Gallbladder (tissue), 1 donor: ENCODE results near the genes LVRN, FAM170A and SRFBP1.

DNA sequence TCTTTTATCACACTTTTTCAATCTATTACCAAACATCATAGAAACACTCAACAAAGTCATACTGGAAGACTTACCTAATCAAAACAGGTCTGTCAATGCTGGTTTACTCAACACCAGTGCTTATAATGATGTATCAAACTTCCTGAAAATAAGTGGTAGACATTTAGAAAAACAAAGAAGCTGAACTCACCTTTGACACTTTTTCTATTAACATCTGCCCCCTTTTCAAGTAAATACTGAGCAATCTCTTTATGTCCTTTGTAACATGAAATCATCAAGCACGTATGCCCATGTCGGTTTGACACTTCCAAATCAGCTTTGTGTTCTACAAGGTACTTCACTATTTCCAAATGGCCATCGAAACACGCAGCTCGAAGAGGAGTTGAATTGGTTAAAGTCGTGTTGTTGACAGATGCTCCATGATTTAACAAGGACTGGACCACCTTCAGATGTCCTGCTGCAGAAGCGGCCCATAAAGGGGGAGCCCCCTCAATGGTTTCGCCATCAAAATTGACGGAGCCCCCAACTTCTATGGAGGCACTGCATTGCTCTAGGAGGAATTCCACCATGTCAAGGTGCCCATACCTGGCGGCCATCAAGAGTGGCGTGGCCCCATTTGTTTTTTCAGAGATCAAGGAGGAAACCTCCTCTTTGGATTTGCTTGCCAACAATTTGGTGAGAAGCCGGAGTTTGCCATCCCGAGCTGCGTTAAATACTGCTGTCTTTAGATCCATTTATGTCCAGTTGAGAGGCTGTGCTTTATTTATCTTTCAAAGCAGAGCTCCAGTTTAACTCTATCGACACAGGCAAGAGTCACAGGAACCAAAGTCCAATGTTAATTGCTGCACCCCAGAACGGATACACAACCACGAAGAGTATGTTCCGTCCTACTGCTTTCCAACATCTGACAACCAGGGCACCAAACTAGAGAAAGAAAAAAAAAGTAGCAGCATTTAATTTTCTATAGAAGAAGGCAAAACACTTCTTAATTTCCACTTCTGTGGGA, 1.5 kb downstream of the FEM1C start:
- PRO-cap: no peak

DNA sequence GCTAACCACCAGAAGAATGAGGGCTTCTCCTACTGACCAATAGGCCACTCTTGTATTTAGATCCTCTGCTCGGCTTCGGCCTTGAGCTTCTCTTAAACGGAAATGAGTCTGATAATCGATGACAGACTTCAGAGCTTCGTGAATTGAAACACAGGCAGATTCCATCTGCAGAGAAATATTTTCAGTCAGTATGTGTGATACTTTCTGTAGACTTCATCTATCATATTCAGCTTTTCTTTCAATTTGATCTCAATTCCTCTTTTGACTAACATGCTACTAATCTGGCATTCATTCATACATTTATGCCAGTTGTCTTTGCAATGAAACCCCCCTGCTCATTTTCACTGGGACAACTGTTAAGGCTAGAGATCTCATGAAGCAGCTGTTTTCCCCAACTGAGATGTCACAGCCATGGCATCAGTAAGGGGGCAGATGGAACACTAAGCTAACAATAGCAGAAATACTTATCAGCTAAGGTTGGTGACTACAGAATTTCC, 9.5 kb downstream of the TMED7 start:
- PRO-cap: no peak

DNA sequence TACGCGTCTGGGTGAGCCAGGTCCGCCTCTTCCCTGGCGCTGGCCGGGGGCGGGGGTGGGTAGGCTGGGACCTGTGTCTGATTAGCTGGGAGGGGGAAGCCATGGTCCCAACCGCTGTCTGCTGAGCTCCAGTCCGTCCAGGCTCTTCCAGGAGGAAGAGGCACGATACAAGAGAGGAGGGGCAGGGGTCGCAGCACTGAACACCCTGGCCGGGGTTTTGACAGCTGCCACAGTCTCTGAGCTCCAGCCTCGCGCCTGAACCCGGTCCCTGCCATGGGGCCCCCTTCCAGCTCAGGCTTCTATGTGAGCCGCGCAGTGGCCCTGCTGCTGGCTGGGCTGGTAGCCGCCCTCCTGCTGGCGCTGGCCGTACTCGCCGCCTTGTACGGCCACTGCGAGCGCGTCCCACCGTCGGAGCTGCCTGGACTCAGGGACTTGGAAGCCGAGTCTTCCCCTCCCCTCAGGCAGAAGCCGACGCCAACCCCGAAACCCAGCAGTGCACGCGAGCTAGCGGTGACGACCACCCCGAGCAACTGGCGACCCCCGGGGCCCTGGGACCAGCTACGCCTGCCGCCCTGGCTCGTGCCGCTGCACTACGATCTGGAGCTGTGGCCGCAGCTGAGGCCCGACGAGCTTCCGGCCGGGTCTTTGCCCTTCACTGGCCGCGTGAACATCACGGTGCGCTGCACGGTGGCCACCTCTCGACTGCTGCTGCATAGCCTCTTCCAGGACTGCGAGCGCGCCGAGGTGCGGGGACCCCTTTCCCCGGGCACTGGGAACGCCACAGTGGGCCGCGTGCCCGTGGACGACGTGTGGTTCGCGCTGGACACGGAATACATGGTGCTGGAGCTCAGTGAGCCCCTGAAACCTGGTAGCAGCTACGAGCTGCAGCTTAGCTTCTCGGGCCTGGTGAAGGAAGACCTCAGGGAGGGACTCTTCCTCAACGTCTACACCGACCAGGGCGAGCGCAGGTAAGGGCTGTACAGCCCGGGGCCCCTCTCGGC, at the start of gene LVRN:
Gene LVRN, plus strand, starts transcription at position 131 of the 1,001 bp plus-strand sequence.
- PRO-cap: no peak

DNA sequence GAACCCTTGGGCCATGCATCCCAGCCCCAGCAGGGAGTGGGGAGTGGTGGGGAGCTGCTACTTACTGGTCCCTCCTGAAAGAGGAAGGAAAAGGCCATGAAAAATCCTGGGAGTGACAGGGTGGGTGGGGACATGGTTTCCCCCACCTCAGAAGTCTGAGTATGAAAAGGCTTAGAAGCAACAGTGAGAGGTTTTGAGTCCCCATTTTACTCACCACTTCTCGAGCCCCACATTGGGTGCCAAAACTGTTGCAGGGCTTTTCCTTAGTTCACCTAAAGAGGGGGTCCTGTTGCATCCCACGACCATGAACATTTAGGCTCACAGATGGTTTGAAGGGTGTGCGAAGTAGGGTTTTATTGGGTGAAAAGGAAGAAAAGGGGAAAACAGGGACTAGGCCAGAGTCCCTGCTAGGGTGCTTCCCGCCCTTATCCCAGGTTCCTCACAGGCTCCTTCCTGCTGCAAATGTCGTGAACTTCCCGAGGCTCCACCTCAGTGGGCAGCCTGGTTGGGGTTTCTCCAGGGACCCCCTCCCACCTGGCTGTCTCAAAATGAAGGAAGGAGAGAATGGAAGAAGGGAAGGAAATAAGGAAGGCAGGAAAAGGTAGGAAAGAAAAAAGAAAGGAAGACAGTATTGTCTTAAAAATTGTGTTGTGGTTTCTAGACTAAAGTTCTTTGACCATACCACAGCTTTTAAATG, 226.1 kb downstream of the SEMA6A start:
- PRO-cap: no peak

- PRO-cap: no peak
Observed at GRCh38 chr5:116388717-116389241, 185.8 kb downstream of the SEMA6A start.

- PRO-cap: no peak
Observed at GRCh38 chr5:116438088-116438713, 136.4 kb downstream of the SEMA6A start.

GRCh38 chr5:116447296-116447761, 127.3 kb downstream of the SEMA6A start:
- PRO-cap: no peak

DNA sequence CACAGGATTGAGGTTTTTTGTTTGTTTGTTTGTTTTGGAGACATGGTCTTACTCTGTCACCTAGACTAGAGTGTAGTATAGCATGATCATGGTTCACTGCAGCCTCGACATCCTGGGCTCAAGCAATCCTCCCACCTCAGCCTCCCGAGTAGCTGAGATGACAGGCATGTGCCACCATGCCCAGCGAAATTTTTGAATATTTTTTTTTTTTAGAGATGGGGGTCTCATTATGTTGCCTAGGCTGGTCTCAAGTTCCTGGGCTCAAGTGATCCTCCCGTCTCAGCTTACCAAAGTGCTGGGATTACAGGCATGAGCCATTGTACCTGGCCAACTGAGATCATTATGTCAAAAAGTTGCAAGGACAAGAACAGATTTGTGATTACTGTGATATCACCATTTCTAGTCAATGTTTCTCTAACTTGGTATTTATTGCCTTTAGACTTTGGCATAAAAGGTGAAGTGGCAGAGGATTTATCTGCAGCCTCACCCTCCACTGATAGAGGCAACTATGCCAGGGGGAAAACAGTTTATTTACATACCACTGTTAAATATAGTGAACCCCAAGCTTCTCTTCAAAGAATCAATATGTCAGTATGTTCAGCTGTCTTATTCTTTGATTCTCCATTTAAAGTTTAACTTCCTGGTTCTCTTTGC, 30.2 kb downstream of the SEMA6A start:
- PRO-cap: no peak

GRCh38 chr5:118561951-118562320, 426.4 kb downstream of the DTWD2 start:
- PRO-cap: no peak

DNA sequence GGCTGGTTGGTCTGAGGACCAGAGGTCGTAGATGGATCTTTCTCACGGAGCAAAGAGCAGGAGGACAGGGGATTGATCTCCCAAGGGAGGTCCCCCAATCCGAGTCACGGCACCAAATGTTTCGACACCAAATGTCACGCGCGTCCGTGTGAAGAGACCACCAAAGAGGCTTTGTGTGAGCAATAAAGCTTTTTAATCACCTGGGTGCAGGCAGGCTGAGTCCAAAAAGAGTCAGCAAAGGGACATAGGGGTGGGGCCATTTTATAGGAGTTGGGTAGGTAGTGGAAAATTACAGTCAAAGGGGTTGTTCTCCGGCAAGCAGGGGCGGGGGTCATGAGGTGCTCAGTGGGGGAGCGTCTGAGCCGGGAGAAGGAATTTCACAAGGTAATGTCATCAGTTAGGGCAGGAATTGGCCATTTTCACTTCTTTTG, 36.2 kb downstream of the DTWD2 start:
- PRO-cap: no peak

GRCh38 chr5:118973395-118974239, 14.7 kb downstream of the DTWD2 start:
- PRO-cap: no peak

DNA sequence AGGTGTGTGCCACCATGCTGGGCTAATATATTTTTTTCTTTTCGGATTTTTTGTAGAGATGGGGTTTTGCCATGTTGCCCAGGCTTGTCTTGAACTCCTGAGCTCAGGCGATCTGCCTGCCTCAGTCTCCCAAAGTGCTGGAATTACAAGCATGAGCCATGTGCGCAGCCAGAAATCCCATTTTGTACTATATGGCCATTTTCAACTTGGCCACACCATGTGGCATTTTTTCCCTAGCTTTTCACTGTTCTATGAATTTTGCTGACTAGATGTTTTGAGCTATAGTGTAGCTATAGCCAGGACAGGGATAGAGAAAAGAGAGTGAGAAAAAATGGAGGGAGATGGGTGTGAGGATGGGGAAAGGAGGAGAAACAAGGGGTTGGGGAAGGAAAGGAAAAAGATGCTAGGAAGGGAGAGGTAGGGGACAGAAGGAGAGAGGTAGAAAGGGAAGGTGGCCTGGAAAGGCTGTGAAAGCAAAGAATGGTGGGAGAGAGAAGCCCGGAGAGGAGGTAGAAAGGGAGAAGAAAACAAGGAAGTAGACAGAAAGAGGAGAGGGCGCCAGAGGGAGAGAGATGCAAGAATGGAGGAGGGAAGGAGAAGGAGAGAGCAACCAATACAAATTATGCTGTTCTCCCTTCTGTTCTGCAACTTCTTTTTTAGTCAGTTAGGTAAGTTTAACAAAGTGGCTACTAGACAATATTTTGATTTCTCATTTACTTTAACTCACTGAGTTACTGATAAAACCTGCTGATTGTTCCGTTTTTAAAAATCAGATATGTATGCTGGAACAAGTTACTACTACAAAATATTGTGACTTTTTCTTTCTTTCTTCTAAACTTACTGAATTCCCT, 46.5 kb downstream of the DMXL1 start:
- PRO-cap: no peak

- PRO-cap: no peak
Observed at GRCh38 chr5:119170824-119171205, 99.9 kb downstream of the DMXL1 start.

- PRO-cap: no peak
Observed at GRCh38 chr5:119323526-119323963, 32.3 kb upstream of the TNFAIP8 start.

GRCh38 chr5:119332766-119333864, 22.7 kb upstream of the TNFAIP8 start:
- PRO-cap: no peak

DNA sequence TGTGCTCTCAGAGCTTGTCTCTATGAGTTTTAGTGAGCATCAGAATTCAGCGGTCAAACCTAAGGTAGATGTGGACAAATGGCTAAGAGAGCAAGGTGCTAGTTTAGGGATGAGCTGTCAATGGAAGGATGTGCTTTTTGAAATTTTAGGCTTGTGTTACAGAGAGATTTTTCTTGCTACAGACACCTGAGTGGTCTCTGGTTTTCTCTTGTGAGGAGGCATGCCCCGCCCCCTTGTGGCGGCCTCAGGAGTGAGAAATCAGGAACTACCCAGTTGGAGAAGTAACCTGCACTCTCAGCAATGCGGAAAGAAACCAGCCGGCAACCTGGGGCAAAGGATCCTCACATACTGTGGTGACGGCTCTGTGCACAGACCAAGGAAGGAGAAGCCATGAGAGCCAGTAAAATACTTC, 16.9 kb upstream of the HSD17B4 start:
- PRO-cap: no peak

GRCh38 chr5:119518042-119518853, 66.0 kb downstream of the HSD17B4 start:
- PRO-cap: no peak

- PRO-cap: no peak
Observed at GRCh38 chr5:119629383-119629759, at the start of gene FAM170A. TSS of gene FAM170A (plus strand) at chr5:119629558.

DNA sequence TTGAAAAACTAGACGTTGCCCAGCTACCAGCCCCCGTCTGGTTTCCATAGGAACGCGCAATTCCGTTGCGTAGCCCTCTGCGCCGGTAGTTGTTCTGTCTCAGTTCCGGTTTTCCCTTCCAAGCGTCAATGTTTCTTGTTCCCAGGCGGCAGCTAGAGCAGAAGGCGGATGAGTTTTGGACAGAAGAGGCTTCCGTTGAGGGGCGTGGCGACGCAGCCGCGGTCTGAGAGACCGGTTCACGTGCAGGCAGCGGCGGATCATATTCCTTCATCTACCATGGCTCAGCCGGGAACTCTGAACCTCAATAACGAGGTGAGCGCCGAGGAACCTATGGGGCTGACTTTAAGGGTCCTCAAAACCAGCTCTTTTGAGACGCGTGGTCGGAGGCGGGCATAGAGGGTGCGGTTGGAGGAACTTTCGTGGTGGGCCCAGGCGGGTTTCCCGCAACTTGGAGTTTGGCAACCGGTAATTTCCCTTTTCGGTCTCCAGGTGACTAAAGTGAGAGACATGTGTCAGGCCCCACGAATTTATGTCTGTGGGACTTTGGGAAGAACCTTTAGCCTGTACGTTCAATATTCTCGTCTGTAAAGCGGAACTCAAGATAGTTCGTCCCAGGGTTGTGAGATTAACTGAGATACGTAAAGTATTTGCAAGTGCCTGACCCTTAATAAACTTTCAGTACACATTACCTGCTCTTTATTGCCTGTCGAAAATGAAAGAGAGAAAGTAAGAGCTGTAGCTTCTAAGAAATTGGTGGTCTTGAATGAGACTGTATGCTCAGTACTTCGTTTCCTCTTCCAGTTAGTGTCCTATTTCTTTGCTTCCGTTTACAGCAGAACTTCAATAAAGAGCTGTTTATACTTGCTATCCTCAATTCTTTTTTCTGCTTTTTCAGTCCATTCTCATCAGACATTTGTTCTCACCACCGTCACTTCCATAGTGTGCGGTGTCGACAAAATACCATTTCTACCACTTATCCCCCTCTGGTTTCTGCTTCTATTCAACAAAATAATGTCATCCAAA, at the start of gene SRFBP1:
Gene SRFBP1, plus strand, starts transcription at position 219 of the 1,023 bp plus-strand sequence.
- PRO-cap: bidirectional peak, plus-strand start at position 219 of the sequence, minus-strand start at position 96 of the sequence

GRCh38 chr5:122064954-122065814, 12.9 kb downstream of the LOX start:
- PRO-cap: no peak